SEM (cell line): ENCODE measurements around a stretch of chr12.

- PRO-cap: no peak
These were observed 20.5 kb downstream of the KRT8 start for GRCh38 chr12:52884177-52884999.

DNA sequence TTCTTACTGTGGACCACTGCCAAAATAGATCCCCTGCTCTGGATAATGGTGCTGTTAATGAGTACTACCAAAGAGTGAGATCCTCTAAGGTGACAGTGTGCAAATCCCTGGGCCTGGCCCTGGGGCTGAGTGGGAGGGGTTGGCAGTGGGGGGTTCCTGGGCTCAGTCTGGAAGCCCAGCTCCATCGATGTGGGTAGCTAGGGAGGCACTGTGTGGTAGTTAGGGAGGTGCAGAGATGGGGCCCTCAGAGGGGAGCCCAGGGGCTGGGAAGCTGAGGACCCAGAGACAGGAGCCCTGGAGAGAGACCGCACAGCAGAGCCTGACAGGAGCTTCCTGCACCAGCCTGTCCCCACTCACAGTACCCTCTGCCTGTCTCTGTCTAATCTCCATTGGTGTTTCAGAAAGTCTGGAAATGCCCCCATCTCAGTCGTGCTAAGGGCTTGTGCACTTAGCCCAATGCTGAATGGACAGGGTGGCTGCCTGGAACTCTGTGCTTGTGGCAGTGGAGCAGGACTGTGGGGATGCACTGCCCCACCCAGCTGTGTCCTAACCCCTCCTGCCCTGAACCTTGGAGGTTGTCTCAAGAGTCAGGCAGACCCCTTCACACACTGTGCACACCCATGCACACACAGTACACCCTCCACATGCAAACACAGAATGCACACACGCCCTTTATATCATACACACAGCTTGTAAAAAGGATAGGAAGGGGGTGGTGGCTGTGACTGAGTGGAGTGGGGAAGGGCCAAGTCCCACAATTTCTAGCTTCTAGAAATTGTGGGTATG is 8.9 kb downstream of the KRT8 start:
- PRO-cap: no peak

DNA sequence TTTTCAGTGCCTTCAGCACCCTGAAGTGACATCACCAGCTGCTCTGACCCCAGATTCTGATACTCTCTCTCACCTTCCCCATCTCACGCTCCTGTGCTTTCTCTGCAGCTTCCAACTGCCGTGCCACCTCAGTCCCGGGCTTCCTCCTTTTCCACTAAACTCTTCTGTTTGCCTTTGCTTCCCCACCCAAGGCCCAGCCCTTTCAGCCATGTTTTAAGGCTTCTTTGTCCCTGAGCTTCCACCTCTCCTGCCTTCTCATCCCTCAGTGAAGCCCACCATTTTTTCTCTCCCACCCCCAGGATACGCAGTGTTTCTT is 6.5 kb upstream of the KRT18 start:
- PRO-cap: no peak

GRCh38 chr12:53009547-53010674 is 3.7 kb downstream of the EIF4B start:
- PRO-cap: no peak

- PRO-cap: no peak
These were observed 5.5 kb downstream of the EIF4B start for GRCh38 chr12:53011501-53012405.

- PRO-cap: no peak
These were observed 5.8 kb upstream of the TNS2 start for GRCh38 chr12:53043824-53044725.

DNA sequence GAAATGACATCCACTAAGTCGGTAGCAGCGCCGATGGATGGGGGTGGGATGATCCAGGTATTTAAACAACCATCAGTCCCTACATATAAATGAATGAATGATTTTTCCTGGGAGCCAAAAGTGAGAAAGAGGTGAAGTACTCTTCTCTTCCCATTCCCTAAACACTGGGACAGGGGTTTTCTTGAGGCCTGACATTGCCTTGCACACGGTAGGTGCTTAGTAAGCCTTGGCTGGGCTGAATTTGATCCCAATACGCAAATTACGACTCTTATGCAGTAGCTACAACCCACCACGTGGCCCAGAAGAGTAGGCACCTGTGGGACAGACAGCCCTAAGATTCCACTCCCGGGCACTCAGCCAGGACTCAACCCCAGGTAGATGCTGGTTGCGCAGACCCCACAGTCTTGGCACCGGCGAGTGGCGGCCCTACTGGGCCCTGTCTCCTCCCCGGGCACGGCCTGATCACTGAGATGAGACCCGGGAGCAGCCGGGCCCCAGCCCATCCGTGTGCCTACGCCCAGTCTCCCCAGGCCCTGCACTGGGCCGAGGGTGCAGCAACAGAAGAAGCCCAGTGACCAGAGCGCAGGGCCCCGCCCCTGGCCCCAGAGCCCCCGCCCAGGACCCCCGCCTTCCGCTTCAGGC is 449 bp downstream of the SPRYD3 start:
- PRO-cap: no peak

- PRO-cap: no peak
These were observed 469 bp downstream of the IGFBP6 start for GRCh38 chr12:53097823-53098449.

DNA sequence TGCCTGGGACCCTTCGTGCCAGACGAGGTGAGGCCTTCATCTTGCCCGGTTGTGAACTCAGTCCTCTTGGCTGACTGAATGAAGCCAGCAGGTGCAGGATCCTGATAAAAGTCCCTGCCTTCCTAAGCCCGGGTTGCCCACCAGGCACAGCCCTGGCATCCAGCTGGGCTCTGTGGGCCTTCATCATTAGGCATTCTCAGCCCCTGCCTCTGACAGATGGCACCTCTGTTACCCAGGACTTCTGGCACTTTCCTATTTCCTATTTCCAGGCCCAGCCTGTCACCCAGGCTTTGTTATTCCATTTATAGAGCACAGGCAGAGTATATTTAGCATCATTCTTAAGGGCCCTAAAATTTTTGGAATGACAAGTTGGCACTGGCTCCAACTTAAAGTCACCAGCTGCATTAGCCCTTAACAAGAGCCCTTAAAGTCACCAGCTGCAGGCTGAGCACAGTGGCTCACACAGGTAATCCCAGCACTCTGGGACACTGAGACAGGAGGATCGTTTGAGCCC is 12.9 kb downstream of the SOAT2 start:
- PRO-cap: no peak

DNA sequence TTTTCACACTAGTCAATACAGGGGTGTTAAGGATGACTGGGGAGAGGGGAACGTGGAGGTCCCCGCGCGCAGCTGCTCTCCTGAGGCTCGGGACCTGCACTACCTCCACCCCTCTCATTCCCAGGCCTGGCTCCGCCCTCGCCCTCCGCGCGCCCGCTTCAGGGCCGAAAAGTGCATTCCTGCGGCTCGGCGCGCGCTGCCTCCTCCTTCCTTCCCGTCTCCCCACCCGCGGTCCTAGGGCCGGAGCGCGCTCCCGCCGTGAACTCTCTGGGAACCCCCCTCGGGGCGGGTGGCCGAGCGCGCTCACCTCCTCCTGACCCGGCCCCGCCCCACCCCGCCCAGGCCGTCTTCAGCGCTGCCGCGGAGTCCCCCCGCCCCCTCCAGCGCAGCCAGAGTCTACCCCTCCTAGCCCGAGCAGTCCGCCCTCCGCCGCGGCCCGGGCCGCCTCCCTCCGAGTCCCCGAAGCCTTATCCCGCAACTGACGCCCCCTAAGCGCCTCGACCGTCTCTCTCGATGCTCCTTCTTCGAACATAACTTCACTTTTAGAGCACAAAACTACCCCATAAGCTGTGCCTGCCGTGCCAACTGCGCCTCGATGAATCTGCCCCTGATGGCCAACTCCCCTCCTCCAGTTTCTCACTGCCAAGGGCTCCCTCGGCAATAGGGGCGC is 11.1 kb downstream of the RARG start:
- PRO-cap: bidirectional peak, plus-strand start at position 417 of the sequence, minus-strand start at position 236 of the sequence

GRCh38 chr12:53235918-53236352 is 3.9 kb upstream of the RARG start:
- PRO-cap: no peak

- PRO-cap: no peak
These were observed 11.4 kb downstream of the ESPL1 start for GRCh38 chr12:53279444-53279887.

- PRO-cap: no peak
These were observed 4.3 kb upstream of the PCBP2 start for GRCh38 chr12:53447552-53447976.

- PRO-cap: bidirectional peak, plus-strand start at chr12:53452102, minus-strand start at chr12:53451814
These were observed 383 bp upstream of the PCBP2 start for GRCh38 chr12:53451568-53451869.

- PRO-cap: no peak
These were observed 20.1 kb downstream of the PCBP2 start for GRCh38 chr12:53471612-53472762.

DNA sequence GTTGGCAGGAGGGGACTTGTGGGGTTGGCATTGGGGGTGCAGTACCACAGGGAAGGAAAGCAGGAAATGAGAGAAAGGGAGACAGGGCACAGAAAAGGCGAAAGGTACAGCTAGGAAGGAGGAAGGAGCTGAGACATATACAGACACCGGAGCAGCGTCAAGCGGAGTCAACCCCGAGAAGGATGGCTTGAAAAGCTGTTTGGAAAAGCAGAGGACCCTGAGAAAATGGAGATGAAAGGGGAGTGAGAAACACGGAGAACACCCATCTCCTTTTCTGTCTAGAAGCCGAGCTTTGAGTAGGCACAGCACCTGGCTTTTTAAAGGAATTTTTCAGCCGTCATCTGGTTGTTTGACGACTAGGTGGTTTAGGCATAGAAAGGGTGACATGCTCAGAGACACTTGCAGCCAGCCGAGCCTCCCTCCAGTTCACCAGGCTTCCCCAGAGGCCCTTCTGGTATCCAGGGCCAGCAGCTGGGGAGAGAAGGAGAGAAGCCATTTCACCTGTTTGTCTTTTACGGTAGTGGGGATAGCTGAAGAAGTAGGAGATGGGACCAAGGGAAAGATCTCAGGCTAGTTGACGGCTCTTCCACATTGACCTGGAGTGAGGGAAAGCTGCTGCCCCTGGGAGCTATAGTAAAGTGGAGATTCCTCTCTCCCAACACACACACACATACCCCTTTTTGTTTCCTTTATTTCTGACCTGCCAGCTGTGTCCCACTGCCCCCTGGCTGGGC is 5.7 kb downstream of the MAP3K12 start:
- PRO-cap: no peak

GRCh38 chr12:53500579-53500867 is 560 bp upstream of the TARBP2 start:
- PRO-cap: bidirectional peak, plus-strand start at chr12:53500923, minus-strand start at chr12:53500673

DNA sequence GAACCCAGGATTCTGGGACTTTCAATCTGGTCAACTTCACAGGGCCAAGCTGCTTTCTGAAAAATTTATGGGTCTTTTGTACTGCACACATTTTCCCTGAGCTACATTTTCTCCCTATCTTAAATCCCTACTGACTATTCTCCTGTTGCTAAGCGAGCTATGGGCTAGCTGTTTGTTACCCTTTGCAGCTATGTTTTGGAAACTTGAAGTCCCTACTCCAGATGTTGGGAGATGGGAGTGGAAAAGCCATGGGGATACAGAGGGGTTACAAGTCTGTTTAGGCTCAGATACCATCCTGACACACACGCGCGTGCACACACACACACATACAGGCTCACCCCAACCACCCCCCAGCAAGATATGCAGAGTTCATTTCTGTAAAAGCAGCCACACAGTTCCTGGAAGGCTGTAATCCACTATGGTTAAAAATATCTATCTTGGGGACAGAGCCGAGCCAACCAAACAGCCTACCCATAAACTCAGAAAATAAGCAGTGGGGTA is 15.8 kb downstream of the ATP5MC2 start:
- PRO-cap: no peak

DNA sequence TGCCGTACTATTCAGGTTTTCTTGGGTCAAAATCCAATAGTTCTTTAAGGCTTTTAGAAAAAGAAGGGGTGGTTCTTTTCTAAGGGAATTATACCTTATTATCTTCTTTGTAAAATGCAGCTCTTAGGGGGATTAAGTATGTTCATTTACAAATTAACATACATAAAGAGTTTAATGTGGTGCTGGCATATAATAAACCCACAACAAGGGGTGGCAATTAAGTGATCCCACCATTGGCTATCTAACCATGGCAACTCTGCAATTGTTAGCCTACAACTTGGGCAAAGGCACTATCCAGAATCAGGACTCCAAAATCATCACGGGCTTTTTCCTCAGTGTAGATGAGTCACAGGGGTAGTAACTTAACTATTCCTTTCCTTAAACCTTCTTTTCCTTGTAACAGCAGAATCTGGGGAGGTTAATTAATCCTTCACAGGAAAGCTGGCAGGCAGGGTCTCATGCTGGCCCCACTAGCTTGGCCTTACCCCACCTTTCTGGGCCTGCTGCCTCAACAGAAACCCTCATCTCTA is 980 bp downstream of the ATP5MC2 start:
- PRO-cap: no peak

DNA sequence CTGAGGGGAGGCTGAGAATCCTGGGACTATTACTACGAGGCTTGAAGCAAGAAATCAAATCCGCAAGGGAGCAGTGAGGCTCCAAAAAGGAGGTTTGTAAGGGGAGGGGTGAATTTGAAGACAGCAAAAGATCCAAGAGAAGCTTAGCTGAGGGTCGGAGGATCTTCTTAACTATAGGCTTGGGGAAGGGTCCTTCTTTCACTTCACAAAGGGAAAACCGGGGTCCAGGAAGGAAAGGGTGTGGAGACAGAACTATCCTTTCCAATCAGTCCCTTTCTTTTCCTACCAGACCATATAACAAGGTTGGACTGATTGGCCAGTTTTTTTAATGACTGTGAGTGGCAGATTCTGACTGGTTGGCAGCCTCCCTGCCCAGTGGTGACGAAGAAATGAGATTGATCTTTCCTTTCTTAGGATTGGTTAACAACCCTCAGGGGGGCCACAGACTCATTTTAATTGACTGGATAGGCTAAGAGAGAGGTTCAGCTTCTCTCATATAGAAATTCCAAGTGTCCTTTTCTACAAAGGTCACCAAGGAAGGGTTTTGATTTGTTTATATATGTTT is 2.8 kb upstream of the ATP5MC2 start:
- PRO-cap: no peak